Vein endothelial cell (primary cell): ENCODE results near the genes ZSCAN30, RPRD1A and SLC39A6.

DNA sequence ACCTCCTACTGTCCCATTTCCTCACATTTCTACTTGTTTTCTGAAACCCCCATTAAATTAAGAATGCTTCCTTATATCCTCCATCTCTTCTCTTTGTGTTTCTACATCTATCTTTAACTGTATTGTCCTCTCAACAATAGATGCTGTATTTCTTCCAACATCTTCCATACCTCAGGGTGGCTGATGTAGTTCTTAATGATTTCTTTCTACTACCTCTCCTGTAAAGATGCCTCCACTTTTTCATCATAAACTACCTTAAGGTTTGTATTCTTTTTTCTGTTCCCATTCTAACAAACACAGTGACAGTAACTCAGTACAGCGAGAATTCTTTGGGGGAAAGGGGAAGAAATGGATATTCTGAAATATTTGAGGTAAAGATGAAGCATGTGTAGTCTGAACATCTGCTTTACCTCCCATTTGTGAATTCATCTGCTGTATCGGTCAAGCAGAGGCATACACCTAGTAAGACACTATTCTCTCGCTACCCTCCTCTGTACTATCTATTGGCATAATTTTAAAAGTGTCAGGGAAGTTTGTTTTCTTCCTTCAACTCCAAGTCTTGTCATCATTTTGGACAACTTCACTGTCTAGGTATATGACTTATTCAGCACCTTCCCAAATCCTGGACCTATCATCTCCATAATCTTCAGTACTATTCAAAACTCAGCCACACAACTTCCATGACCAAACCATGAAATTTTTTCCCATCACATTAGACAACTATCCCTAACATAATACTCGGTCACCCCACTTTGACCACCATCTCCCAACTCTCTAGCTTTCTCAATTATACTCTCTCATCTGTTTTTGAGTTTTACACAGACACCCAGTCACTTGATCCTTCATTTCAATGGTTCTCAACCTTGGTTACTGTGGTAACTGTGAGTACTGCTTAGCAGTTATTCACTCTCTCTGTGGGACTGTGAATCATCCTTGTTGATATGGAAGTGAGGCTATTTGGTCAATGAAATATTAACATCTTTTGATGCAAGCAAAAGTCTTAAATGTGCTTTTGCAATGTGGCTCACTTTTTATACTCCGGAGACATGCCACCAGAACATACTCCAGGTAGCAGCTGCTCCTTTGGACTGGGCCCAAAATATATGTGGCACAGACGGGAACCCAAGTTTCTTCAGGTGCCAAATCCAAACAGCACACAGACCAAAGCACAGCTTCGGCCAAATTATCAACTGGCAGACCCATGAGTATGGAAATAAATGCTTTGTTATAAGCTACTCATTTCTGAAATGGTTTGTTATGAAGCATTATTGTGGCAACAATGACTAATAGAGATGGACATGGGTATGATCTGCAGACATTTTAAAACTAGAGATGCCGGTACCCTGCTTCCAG lies 74.6 kb upstream of the SLC25A52 start:
- CAGE, long polyA plus RNA = no peak

- CAGE, long polyA plus RNA = no peak
Measured at GRCh38 chr18:31857396-31858063, 85.4 kb downstream of the TRAPPC8 start.

- CAGE, long polyA plus RNA = no peak
Measured at GRCh38 chr18:31943326-31944093, 582 bp upstream of the TRAPPC8 start.

GRCh38 chr18:31982948-31983591 lies 35.6 kb upstream of the RNF125 start:
- CAGE, long polyA plus RNA = no peak

DNA sequence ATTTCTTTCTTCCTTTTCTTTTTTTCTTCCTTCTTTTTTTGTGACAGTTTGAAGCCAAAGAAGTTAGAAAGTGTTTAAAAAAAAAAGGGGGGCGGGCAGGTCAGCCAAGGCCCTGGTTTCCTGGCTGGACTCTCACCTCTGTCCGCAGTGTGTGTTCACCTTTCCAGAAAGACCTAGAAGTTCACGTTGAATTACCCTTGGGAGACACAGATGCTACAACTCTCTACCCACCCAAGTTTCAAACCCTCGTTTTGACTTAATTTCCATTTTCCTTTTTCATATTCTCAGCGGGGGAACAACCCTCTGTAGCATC lies 19.9 kb downstream of the MEP1B start:
- CAGE, long polyA plus RNA = no peak

GRCh38 chr18:32412811-32413293 lies 57.8 kb downstream of the GAREM1 start:
- CAGE, long polyA plus RNA = no peak

GRCh38 chr18:32768787-32769262 lies 4.0 kb downstream of the KLHL14 start:
- CAGE, long polyA plus RNA = no peak

DNA sequence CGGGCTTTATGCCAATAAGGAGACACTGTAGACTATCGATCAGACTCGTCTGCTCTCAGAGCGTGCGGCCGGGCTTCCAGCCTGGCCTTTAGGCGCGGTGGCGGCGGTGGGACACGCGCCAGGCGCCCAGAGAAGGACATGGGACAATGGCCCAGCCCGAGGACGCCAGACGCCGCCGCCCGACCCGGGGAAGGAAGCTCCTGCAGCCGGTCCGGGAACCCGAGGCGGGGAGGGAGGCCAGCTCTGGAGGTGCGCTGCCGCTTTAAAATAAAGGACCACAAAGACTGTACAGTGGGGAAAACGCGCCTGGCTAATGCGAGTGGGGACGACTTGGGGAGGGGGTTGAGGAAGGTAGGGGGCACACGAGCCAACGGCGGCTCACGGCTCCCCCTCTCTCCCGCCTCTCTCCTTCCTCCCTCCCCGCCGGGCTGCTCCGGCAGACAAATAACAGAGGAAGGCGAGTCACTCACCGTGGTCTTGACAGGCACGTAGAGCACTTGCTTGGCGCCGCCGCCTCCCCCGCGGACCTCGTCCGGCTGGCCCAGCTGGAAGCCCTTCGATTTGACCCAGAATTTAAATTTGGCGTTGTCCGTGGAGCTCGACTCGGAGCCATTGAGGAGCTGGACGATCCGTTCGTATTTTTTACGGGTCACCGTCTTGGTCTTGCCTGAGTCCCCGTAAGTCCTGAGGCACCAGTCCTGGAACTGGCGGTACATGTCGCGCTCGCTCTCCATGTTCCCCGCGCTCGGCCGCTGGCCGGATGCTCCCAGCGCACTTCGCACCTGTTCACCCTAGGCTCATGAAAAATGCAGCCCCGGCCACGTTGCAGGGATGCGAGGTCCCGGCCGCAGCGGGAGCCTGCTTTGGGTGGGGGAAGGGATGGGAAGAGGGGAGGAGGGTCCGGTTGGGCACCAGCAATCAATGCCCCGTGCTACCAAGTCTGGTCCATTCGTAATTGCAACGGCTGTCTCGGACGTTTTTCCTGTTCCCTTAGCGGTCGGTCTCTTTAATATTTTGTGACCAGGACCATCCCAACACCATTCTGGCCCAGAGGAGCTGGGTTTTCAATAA lies 1.9 kb downstream of the NOL4 start:
- CAGE, long polyA plus RNA = no peak

DNA sequence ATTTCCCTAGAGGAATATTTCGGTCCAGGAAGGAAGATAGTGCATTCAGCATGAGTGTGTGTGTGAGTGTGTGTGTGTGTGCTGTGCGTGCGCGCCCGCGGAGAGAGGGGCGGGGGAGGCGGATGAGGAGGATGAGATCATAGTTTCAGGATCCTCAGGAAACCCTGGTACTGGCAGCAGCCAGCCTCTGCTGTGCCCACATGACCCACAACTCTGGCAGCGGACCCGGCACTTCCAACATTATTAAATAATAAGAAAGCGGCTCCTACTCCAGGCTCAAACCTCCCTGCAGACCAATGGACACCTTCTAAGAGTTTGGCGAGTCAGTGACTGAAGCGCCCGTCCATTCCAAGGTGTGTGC lies 217.0 kb upstream of the DTNA start:
- CAGE, long polyA plus RNA = no peak

- CAGE, long polyA plus RNA = no peak
Measured at GRCh38 chr18:35048062-35048494, 6.9 kb downstream of the MAPRE2 start.

- CAGE, long polyA plus RNA = no peak
Measured at GRCh38 chr18:35289173-35290080, 602 bp downstream of the ZSCAN30 start.

- CAGE, long polyA plus RNA = no peak
Measured at GRCh38 chr18:35290111-35290888, at the start of gene ZSCAN30. Gene ZSCAN30 (minus strand): TSS chr18:35290229.

GRCh38 chr18:35335713-35336093 lies 8.5 kb downstream of the ZNF24 start:
- CAGE, long polyA plus RNA = no peak

- CAGE, long polyA plus RNA = no peak
Measured at GRCh38 chr18:35466536-35467374, 31.0 kb downstream of the INO80C start.

DNA sequence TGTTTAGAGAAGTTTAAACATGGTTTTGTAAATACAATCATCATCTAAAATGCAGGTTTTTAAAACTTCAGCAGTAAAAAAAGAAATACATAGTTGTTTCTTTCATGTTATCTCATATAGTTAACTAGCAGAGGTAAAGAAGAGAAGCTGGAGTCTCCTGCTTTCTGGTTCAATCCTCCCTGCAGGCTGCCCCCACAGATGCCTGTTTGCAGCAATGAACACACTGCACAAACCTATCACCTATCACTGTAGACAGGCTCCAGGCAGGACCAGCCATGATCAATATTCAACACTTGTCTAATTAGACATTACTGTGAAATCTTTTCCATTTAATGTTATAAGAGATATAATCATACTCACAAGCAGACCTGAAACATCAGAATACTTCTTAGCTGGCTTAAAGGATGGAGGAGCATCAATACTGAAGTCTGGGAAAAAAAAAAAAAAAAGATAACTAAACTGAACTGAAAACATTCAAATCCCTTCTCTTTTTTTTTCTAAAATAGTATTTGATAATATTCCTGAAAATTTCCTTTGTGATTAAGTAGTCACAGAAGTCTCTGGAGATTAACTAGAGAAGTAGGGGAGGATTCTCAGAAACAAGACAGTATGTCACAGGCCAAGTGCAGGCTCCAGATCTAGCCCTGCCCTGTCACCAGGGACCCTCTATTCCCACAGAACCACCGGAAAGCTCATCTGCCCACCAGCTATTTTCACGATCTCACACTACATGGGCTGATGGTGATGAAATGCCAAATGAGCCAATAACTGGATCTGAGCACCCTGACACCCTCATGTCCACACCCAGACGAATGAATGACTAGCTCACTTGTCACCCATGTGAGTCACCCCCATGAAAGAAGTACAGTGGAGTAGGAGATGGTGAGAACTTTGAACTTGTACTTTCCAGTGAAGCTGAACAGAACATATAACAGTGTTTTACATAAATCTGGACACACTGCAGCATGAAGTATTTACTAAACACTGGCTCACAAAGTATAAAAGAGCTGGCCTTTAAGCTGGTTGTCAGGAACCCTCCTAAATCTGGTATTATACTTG lies 19.5 kb downstream of the INO80C start:
- CAGE, long polyA plus RNA = no peak

DNA sequence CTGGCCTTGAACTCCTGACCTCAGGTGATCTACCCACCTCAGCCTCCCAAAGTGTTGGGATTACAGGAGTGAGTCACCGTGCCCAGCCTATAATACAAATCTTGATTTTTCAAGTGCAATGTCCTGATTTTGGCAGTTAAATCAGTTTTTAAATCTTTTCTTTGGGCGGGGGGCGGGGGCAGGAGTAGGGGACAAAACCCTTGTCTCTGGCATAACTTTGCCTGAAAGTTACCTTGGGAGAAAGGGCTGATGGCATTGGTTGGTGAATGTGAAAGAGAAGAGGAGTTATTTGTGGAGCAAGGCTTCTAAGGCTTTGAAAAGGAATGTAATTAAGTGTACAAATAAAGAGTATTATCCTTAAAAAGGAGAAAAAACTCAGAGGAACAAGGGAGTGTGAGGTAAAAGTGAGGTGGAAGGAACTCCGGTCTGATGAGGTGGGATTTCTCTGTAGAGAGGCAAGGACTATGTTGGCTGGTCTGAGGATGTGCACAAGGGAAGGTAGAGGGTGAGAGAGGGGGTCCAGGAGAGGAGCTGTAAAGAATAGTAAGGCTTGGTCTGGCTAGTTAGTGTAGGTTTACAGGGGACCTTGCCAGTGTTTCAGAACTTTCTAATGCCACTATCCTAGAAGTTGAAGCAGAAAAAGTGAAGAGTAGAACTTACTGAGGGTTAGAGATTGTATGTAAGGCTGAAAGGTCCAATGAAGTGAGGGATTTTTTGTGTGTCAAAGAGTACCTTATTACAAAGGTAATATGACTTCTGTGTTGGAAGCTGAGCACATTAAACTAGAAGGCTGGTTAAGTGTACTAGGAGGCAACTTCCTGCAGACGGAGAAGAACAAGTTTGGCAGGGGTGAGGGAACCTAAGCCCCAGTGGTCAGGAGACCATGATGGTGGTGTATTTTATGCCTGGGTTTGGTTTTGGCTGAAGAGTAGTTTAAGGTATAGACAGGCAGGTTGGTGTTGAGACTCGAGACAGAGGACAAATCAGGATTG lies 12.7 kb downstream of the GALNT1 start:
- CAGE, long polyA plus RNA = no peak

- CAGE, long polyA plus RNA = no peak
Measured at GRCh38 chr18:35683294-35683752, 101.8 kb downstream of the GALNT1 start.

DNA sequence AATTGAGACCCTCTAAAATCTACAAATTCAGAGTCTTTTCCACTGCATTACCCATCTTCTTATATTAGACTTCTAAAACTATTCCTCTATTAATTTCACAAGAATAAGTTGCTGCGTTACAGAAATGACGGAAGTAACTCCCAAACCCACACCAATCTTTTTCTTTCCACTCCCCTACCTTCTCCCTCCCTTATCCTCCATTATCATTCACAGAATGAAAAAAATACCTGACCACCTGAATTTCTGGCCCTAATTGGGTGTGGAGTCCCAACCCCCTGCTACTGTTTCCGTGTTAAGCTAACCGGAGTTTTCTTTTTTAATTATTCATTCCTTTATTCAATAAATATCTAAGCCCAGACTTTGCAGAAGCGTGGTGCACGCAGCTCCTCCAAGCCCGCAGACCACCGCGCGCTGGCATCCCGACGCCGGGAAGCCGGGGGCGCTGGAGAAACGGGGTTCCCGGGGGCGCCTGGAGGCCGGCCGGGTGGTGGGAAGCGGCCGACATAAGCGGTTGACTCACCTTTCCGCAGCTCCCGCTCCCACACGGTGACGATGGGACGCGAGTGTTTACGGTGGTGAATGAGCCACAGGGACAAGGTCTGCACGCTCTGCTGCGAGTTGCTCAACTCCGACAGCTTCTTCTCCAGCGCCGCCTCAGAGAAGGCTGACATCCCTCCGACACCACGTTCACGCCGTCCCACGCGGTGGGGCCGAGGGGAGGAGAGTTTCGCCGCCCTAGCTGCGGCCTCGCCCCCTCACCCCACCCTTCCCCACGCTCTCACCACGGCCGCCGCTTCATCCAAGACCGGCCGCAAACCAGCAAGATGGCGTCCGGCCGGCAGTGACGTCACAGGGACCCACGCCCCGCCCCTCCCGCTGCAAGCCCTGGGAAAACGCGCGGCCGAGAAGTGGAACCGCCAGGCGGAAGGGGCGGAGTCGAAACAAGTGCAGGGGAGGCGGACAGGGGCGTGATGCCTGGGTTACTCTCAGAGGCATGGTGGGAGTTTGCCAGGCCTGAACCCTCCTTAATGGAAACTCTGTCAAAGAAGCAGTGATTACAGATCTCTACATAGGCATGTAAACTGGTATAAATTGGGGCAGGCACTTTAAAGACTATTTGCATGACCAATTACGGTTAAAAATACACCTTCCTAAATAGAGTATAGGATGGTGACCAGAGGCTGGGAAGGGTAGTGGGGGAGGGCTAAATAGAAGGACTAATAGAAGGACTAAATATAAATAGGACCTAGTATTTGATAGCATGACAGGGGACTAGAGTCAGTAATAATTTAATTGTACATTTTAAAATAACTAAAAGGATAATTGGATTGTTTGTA lies at the start of gene RPRD1A:
TSS of gene RPRD1A (minus strand) at position 826 of the 1,337 bp plus-strand sequence.
- CAGE, long polyA plus RNA = no peak

DNA sequence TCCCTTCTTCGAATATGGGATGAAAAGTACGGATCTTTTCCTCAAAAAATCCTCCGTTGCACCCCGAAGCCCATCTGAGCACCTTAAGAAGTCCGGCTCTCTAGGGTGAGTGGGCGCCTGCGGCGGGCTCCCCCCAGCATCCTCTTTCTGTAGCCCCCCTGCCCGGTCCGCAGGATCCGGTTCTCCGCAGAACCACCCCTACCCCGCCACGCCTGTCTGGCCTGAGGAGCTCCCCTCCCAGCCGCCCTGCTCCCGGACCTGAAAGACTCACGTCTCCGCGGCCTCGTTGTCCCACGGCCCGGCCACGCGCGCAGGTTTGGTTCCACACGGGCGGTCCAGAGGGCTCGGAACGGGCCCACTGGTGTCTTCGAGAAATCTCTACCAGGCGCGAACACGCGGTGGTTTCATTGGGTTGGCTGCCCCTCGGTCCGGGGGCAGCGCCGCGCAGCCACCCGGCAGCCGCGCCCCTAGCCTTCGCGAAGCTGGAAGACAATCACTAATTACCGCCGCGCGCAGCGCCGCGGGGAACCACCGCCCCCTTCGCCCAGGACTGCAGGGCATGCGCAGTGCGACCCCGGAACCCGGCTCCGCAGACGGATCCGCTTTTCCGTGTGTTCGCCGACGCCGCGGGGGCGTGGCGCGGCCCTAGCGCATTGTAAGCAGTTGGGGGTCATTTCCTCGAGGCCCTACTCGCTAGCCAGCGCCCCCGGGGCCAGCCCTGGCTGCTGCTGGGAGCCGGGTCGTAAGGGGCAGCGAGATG lies at the start of gene SLC39A6:
TSS of gene SLC39A6 (minus strand) at position 498 of the 760 bp plus-strand sequence.
- CAGE, long polyA plus RNA = no peak

DNA sequence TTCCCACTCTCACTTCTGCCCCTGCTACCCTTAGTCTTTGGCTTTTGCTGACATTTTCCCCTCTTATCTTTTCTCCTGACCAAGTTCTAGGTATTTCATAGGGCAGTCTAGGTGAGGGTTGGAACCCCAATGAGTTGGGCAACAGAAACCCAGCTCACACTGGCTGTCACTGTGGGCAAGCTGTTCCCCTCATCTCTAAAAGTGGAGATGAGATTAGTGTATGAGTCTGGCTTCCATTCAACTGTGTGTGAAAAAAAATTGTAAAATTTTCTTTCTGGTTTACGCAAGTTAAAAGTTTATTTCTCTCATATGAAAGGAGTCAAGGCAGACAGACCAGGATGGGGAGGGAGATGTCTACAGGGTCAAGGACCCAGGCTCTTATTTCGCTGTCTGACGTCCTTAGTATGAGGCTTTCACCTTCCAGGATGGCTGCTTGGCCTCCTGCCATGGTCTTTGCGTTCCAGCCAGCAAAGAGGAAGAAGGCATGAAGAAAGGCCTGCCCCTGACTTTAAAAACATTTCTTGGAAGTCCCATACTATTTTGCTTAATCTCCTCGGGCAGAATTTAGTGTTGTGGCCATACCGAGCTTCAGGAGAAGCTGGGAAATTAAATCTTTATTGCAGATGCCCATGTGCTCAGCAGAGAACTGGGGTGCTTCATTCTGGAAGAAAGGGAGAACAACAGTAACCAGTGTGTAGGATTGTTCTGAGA lies 7.4 kb upstream of the MOCOS start:
- CAGE, long polyA plus RNA = no peak